Bile duct (tissue), 1 donor: ENCODE data around the genes NDUFAF1, LTK and PLA2G4F.

- PRO-cap = no peak
Observed at GRCh38 chr15:41258809-41259594, 27.9 kb downstream of the CHP1 start.

GRCh38 chr15:41279361-41280009 is 48.4 kb downstream of the CHP1 start:
- PRO-cap = no peak

DNA sequence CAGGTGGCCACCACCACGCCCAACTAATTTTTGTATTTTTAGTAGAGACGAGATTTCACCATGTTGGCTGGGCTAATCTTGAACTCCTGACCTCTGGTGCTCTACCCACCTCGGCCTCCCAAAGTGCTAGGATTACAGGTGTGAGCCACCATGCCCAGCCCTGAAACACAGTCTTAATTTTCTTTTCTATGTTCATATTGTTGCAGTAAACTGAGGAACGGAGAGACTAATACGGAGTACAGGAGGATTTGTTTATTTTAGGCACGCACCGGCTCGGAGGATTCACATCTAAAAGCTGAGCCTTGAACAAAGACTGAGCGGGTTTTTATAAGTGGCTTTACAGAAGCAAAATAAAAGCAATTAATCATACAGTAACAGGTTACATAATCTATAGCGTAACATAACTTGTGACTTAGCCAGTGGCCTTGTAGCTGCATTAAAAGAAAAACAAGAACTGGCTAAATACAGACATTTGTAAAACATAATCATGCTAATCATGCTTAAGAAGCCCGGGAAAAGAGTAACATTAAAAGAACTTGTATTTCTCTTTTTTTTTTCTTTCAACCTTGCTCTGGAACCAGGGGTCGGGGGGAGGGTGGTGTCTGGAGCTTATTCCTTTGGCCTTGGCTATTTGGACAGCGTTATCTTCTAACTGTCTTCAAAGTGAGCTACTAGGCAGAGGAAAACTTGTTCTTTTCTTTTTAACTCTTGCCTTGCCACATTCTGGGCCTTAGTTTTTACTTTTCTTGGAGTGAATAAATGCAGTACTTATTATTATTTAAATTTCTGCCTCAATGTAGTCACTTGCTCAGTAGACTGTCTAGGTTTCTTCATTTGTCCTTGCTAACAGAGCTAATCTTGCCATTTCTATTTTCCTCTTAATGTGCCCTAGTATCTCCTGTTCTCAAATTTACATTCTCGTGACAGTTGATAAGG is 17.5 kb downstream of the NUSAP1 start:
- PRO-cap = no peak

DNA sequence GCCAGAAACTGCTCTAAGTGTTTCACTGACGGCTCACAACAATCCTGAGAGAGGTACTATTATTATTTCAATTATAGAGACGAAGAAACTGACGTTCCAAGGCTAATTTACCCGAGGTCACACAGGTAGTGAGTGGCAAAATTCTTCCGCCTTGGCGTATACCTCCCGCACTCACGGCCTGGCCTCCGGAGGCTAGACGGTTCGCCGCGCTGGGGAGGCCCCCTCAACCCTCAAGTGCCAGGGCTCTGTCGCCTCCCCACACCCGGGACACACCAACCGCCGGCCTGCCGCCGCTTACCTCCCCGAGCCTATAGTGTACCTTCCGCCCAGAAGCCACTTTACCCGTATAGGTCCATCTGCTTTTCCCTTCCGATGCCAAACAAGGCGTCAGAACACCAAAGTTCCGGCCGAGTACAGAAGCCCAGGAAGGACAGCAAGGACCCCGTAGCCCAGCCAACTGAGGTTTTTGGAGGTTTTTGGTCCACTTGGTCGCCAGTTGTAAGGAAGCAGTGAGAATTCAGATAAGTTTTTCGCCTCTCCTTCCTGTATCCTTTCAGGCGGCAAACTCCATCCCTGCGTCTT is at the start of gene NDUFAF1:
NDUFAF1 (minus strand) TSS at position 348 of the 582 bp plus-strand sequence.
- PRO-cap = bidirectional peak, plus-strand start at position 410 of the sequence, minus-strand start at position 312 of the sequence

GRCh38 chr15:41443323-41443660 is 26.4 kb downstream of the RTF1 start:
- PRO-cap = no peak

DNA sequence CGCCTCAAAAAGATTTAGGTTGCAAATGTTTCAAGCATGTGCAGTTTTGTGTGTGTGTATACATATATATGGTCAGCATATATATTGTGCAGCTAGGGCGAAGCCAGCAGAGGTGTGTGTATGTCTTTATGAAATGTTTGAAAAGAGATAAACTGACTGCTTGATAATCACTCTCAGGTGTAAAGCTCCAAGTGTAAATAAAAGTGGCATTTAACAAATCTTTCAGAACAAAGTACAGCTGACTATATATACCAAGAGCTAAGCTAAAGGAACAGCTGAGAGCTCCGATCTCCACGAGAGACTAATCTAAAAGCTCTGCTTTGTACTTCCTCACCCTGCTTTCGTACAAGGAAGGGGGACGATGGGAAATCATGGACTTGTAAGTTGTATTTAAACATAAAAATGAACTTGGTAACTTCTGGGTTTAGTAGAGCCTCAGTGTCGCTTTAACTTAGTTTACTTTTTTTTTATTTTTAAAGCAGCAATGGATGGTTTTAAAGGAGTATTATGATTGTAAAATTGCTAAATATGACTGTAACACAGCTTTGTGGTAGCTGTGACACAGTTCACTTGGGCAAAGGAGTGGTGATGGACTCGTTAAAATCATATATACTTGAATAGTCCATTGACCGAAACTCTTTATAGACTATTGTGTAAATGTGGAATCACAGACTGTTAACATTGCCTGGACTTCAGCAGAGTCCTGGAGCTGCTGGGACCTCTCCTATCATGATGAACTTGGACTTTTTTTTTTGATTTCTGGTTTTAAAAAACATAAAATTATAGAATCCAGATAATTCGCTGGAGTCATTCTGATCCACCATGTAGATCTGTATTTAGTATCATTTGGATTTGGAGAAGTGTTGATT is 11.4 kb upstream of the ITPKA start:
- PRO-cap = no peak

DNA sequence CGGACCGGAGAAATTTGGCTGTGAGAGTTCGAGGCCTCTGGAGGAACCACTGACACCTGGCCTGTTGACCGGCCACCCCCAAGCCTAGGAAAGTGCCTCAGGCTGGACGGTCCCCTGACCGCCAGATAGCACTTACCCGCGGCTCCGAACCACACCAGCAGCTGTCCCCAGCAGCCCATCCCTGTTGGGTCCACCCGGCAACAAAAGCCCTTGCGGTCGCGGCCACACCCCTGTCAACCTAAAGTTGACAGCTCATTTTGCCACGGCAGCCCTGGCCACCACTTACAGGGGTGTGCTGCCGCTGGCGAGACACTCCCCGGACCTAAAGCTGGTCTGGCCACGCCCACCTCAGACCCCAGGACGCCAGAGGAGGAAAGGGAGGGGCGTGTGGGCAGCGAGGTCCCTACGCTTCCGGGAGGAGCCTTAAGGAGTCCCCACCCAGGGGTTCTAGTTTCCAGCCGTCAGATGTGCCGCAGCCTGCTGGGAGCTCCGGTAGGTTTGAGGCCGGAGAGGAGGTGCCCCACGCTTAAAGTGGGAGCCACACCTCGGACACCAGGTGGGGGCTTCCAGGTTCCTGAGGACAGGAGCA is at the start of gene LTK:
LTK (minus strand) TSS at position 297 of the 589 bp plus-strand sequence.
- PRO-cap = bidirectional peak, plus-strand start at position 464 of the sequence, minus-strand start at position 324 of the sequence

DNA sequence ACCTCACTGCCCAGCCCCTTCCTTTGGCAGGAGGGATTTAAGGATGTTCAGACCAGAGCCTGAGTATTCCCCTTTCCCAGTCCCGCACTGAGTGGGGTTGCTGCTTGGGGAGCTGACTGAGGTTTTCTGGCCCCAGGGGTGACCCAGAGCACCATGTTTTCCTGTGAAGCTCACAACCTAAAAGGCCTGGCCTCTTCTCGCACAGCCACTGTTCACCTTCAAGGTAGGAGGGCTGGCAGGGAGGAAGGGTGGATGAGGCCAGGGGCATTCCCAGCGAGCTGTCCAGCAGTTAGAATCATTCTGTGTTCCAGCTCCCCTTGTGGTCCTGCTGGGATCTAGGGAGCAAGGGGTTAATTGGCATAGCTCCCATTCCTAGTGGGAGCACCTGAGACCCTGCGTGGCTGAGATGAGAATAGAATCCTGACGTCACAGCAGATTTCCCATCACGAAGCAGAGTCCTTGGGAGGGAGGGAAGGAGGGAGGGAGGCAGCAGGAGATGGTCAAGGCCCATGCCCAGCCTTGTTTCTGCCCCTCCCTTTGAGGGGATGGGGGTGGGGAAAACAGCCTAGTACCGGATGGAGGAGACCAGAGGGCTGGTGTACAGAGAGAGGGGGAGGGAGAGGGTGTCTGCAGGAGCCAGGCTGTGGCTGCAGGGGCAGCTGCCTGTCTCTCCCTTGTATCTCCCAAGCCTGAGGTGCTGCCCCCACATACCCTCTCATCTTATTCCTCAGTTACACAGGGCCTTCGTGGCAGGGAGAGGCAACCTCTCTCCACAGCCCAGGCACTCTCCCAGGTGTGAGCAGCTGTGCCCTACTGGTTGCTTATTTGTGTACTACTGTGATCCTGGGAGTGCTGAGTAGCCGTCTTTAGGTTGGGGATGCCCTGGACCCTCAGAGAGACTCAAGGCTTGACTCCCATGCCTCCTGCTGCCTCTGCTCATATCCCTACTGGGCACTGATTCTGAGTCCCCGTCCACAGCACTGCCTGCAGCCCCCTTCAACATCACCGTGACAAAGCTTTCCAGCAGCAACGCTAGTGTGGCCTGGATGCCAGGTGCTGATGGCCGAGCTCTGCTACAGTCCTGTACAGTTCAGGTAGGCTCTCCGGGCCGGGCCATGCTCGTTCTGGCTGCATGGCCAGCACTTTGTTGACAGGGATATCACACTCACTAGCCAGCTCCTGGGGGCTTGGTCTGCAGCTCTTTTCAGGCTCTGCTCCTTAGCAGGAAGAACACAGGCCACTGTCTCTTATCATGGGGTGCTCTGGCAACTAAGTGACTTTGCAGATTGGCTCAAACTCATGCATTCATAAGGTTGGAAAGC is 5.5 kb downstream of the TYRO3 start:
- PRO-cap = no peak

DNA sequence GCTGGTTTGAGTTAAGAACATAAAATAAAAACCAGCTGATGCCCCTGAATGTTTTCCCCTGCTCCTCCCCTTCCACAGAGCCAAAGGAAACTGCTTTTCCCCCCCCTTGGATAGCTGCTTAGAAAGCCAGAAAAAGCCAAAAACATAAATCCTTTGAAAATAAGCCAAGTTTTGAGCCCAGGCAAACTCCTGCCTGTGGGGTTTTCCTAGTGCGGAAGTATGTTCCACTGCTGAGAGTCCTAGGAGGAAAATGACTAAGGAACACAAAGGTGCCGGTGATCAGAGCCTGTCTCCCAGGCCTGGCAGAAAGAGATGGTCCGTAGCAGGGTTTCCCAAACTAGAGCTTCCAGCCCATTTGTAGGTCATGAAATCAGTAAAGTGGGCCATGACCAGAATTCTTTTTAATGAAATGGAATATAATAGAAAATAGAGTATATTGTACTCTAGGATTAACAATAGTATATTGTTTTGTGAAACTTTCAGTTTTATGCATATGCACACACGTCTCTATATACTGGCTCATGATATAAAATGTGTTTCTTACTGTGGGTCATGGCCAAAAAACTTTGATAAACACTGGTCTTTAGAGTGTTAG is 22.3 kb downstream of the MAPKBP1 start:
- PRO-cap = no peak

DNA sequence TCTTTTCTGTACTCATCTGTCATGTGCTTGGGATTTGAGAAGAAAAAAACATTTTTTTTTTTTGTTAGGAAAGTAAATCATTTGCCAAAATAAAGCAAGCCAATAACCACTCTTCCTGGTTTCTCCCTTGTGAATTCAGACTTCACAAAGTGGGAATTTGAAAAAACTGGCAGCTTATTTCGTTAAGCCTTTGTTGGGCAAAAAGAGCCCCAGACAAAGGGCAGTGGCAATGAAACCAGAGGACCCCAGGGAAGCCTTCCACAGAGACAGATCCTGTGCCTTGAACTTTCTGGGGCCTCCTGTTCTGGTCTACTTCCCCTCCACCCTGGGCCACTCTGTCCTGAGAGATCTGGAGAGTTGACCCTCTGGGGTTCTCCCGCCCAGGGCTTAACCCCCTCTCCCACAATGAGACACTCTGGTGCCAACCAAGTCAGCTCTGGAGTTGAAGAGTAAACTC is 20.9 kb downstream of the EHD4 start:
- PRO-cap = no peak

- PRO-cap = unidirectional peak, plus-strand start at chr15:41971678; unidirectional peak, plus-strand start at chr15:41971765
Observed at GRCh38 chr15:41971069-41971915, 1.1 kb downstream of the EHD4 start.

DNA sequence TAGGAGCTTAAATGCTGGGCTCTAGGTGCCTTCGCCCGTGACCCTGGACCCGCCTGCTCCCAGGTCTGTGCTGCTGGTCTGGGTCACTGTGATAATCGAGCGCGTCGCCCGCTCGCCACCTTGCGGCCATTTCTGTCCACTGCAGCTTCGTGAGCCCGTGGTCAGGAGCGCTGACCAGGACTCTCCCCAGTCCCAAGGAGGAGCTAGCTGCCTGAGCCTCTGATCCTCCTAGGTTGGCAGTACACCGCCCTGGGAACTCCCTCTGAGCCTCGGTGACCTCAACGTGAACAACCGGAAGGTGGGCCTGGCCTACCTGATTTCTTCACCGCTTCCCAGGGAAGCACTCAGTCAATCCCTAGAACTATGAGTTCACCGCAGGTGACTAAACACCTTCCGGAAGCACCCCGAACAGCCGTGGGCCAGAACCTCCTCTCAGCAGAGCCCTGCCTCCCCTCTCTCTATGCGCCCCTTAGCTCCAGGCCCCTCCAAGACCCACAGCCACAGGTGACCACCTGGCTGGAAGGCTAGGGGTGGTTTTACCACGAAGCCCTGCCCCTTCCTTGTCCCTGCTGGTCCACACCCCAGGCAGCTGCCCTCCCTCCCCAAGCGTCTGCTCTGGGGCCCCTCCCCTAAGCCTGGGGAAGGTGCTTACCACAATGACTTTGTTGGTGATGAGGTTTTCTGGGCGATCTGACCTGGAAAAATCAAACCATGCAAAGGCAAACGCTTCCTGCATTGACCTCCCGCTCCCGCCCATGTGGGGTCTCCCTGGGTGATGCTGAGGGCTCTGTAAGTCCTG is 9.7 kb downstream of the PLA2G4D start:
- PRO-cap = unidirectional peak, plus-strand start at position 189 of the sequence

- PRO-cap = no peak
Observed at GRCh38 chr15:42156471-42157018, at the start of gene PLA2G4F. Gene PLA2G4F (minus strand): TSS chr15:42156636.

DNA sequence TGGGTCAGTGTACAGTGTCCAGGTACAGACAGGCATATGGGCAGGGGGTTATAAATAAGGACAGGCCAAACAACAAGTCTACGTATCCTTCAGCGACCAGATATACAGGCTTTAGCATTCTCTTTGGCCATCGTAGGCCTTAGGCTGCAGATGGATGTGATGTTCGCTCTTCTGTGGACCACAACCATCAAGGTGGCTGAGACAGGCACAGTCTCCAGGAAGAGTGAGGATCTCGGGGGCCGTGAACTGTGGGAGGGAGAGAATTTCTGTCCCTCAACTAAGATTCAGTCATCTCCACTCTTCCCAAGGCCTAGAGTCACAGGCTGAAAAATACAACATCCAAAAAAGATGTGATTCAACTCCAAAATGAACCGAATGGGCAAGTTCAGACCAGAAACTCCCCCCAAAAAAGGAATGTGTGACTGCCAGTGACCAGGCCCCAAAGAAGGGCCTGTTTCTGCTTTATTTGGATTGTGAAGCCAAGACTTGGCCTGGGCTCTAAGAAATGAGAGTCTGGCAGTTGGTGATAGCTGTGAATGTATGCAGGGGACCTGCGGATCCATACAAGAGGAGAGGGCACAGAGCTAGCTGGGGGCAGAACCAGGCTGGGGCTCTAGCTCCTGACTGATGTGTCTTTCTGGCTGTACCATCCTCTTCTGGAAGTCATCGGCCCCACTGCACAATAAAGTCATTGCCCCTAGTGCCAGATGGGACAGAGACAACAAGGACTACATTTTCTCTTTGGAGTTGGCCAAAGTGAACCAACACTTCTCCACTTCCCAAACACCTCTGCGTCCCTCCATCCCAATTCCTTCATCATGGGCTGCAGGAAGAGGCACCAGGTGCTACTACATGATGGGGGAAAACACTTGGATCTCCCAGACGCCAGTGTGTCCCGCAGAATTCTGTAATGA is 1.4 kb upstream of the PLA2G4F start:
- PRO-cap = no peak

GRCh38 chr15:42219894-42220333 is 11.8 kb upstream of the VPS39 start:
- PRO-cap = no peak

DNA sequence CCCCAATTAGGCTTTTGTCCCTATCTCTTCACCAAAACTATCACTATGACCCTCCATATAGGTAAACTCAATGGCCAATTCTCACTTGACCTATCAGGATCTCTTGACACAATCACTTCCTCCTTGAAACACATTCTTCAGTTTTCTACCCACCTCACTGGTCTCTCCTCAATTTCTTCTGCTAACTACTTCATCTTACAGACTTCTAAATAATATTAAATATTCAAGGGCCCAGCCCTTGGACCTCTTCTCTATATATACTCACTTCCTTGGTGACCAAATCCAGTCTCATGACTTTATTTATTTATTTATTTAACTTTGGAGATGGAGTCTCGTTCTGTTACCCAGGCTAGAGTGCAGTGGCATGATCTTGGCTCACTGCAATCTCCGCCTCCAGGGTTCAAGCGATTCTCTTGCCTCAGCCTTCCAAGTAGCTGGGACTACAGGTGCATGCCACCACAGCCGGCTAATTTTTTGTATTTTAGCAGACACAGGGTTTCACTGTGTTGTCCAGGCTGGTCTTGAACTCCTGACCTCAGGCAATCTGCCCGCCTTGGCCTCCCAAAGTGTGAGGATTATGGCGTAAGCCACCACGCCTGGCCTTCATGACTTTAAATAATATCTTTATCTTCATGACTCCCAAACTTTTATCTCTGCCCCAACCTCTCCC is 26.8 kb upstream of the VPS39 start:
- PRO-cap = no peak

DNA sequence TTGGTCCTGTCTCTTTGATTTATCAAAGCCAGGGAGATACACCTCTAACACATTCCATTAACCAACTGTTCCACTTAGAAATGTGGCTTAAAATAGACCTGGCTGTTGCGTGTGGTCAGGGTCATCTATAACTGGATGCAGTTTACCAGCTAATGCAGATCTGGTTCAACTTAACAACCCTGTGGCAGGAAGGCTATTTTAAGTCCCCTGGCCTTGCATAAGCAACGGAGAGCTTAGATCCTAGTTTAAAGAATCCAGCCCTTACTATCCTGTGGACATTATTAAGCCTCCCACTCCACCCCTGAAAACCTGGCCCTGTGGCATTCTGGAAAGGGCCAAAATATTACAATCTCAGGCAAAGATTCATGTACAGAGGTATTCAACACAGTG is 28.0 kb upstream of the CAPN3 start:
- PRO-cap = no peak

DNA sequence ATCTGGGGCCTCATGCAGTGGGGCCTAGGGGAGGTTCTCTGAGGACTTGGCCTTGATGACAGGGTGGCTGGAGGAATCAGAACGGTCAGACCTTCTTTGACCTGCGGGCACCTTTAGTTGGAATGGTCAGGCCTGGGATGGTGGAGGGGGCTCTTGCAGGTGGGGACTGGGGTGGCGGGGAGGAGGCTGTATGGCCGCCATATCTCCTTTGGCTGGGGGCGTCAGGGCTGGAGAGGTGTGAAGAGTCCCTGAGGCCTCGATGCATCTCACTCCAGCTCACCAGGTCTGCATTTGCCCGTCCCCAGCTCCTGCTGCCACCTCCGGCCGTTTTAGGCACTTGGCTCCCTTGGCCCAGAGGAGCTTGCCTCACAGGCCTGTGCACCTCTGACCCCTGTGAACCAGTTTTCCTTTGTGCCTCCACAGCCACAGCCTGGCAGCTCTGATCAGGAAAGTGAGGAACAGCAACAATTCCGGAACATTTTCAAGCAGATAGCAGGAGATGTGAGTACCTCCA is 49.6 kb downstream of the CAPN3 start:
- PRO-cap = no peak

GRCh38 chr15:42491504-42491908 is 565 bp upstream of the ZNF106 start:
- PRO-cap = no peak

- PRO-cap = bidirectional peak, plus-strand start at chr15:42548358, minus-strand start at chr15:42548340
Observed at GRCh38 chr15:42547727-42548678, 590 bp downstream of the LRRC57 start.